ENCODE measurements around the genes IFITM5 and PHRF1.

DNA sequence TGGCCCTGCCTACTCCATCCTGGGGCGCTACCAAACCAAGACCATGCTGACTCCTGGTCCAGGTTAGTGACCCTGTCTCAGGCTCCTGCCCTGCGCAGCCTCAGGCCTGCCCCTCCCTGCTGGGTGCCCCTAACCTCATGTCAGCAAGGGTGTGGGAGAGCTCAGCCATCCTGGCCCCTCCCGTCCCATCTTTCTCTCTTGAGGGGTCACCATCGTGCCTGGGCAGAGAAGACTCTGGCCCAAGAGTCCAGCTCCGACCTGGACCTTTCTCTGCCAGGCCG lies 1.1 kb downstream of the ODF3 start:
- PRO-cap = no peak

- PRO-cap = no peak
Observed at GRCh38 chr11:205894-206857, 1.0 kb downstream of the BET1L start.

- PRO-cap = no peak
Observed at GRCh38 chr11:210157-211143, 2.9 kb downstream of the RIC8A start.

DNA sequence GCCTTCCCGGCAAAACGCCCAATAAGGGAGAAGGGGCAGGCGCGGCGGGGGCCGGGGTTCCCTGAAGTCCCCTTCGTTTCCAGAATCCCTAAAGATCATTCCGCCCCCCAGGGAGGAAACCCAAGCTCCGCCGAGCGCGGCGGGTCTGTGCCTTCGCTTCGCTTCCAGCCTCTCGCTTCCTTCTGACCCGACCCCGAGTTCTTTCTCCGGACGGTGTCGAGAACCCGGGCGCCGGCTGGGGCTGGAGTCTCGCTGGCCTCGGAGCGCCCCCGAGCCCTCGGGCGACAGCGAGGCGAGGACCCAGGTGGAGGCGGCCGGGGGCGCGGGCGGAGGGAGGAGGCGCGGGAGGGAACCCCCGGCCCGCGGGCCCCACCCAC lies 430 bp upstream of the PGGHG start:
- PRO-cap = no peak

- PRO-cap = no peak
Observed at GRCh38 chr11:293474-294296, 4.8 kb downstream of the PGGHG start.

DNA sequence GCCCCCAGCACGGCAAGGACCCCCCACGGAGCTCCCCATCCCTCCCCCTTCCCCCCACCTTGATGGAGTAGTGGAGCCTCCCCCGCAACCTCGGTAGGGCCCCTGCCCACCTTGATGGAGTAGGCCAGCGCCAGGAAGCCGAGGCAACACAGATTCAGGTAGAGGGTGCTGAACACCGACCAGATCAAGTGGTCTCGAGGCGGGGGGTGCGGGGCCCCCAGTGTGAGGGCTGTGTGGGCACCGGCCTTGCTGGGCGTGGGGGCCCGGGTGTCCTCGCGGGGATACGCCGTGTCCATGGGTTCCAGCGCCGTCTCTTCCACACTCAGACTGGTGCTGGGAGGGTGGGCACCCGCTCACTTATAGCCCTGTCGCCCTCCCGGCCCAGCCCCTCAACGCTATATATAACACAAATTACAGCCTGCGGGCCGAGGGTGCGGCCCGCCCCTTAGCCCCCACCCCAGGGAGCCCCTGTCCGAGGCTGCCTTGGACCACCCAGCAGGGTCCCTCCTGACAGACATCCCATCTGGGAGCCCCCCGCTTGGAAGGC lies at the start of gene IFITM5:
Gene IFITM5 (minus strand): TSS at position 332 of the 547 bp plus-strand sequence.
- PRO-cap = no peak

DNA sequence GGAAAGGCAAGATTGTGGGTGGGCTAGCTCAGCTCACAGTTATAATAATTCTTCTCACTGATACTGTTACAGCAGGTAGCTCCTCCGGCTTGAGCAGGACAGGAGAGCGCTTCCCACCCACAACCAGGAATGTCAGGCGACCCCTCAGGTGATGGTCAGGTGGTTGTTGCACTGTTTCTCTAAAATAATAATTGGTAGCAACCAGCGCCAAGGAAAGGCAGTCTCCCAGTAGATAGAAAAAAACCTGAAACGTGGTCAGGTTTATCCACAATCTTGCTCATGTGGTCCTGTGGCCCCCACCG lies 3.0 kb downstream of the IFITM3 start:
- PRO-cap = no peak

DNA sequence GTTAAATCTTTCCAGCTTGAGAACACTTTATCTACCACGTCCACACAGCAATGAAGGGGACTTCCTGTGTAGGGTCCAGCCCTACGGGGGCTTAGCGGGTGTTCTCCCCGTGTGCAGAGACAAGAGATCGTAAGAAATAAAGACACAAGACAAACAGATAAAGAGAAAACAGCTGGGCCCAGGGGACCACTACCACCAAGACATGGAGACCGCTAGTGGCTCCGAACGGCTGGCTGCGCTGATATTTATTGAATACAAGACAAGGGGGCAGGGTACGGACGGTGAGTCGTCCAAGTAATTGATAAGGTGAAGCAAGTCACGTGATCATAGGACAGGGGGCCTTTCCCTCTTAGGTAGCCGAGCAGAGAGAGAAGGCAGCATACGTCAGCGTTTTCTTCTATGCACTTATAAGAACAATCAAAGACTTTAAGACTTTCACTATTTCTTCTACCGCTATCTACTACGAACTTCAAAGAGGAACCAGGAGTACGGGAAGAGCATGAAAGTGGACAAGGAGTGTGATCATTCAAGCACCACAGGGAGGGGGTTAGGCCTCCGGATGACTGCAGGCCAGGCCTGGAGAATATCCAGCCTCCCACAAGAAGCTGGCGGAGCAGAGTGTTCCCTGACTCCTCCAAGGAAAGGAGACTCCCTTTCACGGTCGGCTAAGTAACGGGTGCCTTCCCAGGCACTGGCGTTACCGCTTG lies 4.2 kb upstream of the IFITM3 start:
- PRO-cap = no peak

GRCh38 chr11:335454-336705 lies 15.2 kb upstream of the IFITM3 start:
- PRO-cap = no peak

DNA sequence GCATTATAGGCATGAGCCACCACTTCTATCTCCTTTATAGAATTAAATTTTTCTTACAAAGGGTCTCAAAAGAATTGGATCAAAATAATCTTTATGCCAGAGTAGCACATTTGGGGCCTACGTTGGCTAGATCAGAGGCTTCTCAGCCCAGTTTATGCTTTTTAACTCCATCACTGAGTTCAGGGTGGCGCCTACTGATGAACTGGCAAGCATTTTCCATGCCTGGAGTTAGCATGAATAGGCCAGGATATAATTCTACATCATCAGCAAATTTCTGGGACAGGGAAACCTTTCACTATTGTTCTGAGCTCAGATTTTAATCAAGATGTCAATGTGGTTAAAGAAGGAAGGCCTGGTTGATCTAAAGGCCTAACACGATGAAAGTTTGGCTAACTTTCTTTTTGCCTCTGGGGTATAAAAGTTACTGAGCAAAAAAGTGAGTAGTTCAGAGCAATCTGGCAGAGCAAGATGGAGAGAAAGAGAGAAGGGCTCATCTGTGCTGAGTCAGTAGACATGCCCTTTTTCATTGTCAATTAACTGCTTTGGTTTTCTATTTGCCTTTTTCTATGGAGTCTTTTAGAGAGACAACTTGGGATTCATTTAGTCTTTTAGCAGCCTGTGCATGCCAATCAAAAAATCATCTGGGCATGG lies 21.7 kb upstream of the IFITM3 start:
- PRO-cap = no peak

- PRO-cap = no peak
Observed at GRCh38 chr11:350088-351468, 18.7 kb upstream of the B4GALNT4 start.

DNA sequence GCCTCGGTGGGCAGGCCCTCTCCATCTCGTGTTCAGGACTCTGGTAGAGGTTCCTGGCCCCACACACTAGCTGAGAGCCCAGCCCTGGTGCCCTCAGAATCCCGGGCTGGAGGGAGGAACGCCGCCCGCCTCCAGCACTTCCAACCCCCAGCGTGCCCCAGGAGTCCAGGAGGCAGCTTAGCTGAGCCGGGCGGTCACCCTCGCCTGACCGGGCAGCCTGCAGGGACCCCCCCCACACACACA lies 316 bp downstream of the ANO9 start:
- PRO-cap = no peak

- PRO-cap = no peak
Observed at GRCh38 chr11:532557-532905, 2.8 kb downstream of the HRAS start.

- PRO-cap = no peak
Observed at GRCh38 chr11:534269-535158, 862 bp downstream of the HRAS start.

GRCh38 chr11:576068-577138 lies at the start of gene PHRF1:
PHRF1 (plus strand) TSS chr11:576470.
- PRO-cap = bidirectional peak, plus-strand start at chr11:576503, minus-strand start at chr11:576414

DNA sequence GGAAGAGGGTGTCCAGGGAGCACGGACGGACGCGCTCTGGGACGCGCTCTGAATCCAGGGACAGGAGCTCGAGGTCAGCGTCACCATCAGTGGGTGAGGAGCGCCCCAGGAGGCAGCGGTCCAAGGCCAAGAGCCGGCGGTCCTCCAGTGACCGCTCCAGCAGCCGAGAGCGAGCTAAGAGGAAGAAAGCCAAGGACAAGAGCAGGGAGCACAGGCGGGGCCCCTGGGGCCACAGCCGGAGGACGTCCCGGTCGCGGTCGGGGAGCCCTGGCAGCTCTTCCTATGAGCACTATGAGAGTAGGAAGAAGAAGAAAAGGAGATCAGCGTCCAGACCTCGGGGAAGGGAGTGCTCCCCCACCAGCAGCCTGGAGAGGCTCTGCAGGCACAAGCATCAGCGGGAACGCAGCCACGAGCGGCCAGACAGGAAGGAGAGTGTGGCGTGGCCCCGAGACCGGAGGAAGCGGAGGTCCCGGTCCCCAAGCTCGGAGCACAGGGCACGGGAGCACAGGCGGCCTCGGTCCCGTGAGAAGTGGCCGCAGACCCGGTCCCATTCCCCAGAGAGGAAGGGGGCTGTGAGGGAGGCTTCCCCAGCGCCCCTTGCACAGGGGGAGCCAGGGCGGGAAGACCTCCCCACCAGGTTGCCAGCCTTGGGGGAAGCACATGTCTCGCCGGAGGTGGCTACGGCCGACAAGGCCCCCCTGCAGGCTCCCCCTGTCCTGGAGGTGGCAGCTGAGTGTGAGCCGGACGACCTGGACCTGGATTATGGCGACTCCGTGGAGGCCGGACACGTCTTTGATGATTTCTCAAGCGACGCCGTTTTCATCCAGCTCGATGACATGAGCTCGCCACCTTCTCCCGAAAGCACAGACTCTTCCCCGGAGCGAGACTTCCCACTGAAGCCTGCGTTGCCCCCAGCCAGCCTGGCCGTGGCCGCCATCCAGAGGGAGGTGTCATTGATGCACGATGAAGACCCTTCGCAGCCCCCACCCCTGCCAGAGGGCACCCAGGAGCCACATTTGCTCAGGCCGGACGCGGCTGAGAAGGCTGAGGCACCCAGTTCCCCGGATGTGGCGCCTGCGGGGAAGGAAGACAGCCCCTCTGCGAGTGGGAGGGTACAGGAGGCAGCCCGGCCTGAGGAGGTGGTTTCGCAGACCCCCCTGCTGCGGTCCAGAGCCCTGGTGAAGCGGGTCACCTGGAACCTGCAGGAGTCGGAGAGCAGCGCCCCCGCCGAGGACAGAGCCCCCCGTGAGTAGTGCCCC lies 6.8 kb downstream of the IRF7 start:
- PRO-cap = no peak

- PRO-cap = no peak
Observed at GRCh38 chr11:612025-612889, 3.5 kb downstream of the IRF7 start.

GRCh38 chr11:688062-688850 lies 6.8 kb downstream of the DEAF1 start:
- PRO-cap = no peak

GRCh38 chr11:704554-705395 lies 1.3 kb upstream of the EPS8L2 start:
- PRO-cap = no peak

- PRO-cap = no peak
Observed at GRCh38 chr11:794614-795775, 3.1 kb downstream of the SLC25A22 start.

Data from pulmonary artery (tissue), 1 donor.